Mammary microvascular endothelial cell (primary cell): Measurements from ENCODE around the genes CT45A3, HTATSF1 and LDOC1.

- RAMPAGE, long total RNA, result no peak
These were observed 22.9 kb upstream of the ETDC start for GRCh38 chrX:135286198-135286882.

- RAMPAGE, long total RNA, result no peak
These were observed 12.0 kb downstream of the ZNF75D start for GRCh38 chrX:135331837-135332286.

DNA sequence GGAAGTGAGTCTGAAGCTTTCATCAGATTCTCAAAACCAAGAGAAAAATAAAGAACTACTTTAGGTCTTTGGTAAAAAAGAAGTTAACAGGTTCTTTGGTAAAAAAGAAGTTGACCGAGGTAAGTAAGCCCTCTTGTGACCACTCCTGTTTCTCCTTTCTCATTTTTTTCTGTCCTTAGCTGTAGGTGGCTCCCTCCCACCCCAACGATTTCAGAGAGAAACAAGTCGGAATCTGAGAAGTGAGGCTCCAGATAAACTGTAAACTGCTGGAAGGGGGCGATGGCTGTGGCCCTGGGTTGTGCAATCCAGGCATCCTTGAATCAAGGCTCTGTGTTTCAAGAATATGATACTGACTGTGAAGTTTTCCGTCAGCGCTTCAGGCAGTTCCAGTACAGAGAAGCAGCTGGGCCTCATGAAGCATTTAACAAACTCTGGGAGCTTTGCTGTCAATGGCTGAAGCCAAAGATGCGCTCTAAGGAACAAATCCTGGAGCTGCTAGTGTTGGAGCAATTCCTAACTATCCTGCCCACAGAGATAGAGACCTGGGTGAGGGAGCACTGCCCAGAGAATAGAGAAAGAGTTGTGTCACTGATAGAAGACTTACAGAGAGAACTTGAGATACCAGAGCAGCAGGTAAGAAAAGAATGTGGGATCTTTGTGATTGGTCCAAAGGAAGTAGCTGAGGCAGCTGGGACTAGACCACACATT lies 2.4 kb downstream of the ZNF449 start:
- RAMPAGE, long total RNA, result no peak

DNA sequence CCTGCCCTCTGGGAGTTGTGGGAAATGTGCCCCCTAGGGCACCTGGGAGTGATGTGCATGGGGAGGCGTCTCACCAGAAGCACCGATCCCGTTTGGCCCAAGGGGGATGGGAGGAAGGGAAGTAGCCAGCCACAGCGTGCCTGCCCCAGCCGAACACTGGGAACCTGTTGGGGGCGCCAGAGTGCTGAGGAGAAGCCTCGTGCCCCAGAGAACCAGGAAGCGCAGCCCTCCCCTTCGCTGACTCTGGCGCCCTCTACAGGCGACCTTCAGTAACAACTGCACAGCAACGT lies at the start of gene CT45A3:
Gene CT45A3, minus strand, starts transcription at position 158 of the 290 bp plus-strand sequence.
- RAMPAGE, long total RNA, result no peak

DNA sequence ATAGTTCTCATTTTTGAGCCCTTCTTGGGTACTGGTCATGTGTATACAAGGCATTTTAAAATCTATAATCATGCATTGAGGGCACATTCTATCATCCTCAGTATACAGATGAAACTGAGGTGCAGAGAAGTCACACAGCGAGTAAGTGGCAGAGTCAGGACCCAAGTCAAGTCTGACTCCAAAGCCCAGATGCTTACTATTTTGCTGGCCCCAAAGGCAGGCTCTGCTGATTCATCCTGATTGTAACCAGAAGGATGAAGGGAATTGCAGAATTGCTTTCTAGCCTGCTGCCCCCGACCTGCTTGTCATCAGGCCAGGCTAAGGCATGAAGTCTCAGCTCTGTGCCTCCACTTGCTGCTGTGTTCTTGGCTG lies 62.7 kb downstream of the SLC9A6 start:
- RAMPAGE, long total RNA, result no peak

GRCh38 chrX:136064996-136065634 lies 79.9 kb downstream of the SLC9A6 start:
- RAMPAGE, long total RNA, result no peak

DNA sequence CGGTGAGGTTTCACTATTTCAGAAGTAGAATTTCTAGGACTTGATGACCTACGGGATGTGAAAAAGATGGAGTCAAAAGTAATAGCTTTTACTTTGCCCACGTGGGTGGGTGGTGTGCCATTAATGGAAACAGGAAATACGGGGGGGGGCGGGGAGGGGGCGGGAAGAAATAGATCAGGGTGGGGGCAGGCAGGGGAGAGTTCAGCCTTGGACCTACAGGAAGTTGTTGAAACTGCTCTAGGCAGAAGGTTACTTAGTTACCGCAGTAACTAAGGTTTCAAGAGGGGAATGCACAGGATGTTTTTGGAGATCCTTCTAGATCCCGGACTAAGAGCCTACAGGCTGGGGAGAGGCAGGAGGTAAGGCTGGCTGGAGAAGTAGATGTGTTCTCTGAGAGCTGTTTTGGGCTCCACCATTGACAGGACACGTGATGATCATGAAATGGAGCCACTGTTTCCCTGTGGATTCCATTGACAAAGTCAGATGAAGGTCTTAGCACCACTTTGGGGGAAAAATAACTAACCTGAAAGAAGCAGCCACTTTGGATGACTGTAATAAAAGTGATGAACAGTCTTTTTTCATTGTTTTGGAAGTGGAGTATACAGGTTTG lies 53.0 kb upstream of the FHL1 start:
- RAMPAGE, long total RNA, result no peak

- RAMPAGE, long total RNA, result no peak
These were observed 27.5 kb upstream of the FHL1 start for GRCh38 chrX:136169100-136170080.

DNA sequence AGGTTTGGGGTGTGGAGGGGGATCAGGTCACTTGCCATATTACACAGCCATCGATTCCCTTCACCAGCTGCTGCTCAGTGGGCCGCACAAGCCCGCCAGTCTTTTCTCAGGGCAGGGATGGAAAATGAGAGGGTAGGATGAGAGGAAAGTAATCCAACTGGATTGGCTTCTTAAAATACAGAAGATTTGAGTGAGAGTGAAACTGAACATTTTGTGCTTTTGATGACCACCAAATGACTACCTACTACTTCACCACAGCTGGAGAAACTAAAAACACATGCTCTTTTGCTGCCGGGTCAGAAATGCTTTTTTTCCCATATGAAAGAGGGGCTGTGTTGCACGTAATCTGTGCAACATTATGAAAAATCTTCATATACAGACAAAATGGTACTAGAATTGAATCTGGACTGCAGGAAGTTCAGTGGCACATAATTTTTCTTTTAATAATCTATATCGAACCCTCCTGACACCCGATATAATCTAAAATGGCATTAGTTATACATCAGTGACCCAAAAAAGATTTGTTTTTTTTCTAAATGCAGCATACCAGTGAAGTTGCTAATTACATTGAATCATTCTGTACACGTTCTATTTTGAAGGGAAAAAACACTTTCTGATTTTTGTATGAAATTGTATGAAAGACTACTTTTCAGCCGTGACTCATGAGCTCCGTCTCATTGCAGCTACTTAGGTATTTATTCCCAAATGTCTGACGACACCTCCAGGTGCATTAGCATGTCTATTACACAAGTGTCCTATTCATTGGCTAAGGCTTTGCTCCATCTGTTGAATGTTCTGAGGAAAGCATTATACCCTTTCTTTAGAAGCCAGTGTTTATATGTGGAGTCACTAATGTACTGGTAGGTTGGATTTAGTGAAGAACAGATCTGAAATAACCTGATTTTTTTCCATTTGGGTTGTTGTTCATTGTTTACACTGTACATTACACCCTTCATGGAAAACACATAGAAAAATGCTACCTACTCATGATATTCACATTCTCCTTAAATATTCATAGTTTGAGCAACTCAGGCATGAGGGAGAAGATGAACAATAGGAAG lies 2.3 kb downstream of the FHL1 start:
- RAMPAGE, long total RNA, result no peak

DNA sequence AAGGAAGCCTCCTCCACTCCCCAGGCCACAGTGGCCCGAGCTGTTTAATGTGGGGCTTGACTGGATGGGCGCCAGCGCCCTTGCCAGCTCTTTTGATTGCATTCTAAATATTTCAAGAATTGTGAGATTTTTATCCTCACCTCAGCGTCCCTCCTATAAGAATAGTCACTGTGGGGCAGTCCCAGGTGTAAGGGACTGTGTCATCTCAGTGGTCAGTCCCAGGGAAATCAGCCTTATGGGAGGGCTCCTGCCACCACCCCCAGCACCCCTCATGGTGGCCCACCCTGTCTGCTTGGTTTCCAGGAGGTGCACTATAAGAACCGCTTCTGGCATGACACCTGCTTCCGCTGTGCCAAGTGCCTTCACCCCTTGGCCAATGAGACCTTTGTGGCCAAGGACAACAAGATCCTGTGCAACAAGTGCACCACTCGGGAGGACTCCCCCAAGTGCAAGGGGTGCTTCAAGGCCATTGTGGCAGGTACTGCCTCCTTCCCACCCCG lies 9.9 kb downstream of the FHL1 start:
- RAMPAGE, long total RNA, result no peak

- RAMPAGE, long total RNA, result no peak
These were observed at the start of gene HTATSF1 for GRCh38 chrX:136496683-136497716. Gene HTATSF1, plus strand, starts transcription at chrX:136497592.

DNA sequence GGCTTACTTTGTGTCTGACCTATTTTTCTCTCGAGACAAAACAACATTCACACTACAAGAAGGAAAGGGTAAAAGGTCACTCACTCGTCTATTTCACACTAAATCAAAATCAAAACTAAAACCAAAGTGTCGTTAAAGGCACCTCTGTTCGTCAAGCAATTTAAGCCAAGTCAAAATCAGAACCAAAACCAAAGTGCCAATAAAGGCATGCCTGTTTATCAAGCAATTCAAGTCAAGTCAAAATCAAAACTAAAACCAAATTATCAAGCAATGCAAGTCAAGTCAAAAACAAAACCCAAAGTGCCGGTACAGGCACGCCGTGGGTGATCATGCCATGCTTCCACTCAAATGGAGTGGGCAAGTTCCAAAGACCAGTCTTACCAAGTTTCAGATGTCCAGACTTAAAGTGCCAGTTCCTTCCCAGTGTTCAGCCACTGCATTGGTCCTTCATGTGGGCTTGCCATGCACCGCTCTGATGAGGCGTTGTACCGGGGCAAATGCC lies 55.0 kb upstream of the RBMX start:
- RAMPAGE, long total RNA, result no peak

GRCh38 chrX:136959160-136959821 lies 74.5 kb downstream of the GPR101 start:
- RAMPAGE, long total RNA, result no peak

- RAMPAGE, long total RNA, result no peak
These were observed 335.8 kb upstream of the F9 start for GRCh38 chrX:139194462-139195328.

DNA sequence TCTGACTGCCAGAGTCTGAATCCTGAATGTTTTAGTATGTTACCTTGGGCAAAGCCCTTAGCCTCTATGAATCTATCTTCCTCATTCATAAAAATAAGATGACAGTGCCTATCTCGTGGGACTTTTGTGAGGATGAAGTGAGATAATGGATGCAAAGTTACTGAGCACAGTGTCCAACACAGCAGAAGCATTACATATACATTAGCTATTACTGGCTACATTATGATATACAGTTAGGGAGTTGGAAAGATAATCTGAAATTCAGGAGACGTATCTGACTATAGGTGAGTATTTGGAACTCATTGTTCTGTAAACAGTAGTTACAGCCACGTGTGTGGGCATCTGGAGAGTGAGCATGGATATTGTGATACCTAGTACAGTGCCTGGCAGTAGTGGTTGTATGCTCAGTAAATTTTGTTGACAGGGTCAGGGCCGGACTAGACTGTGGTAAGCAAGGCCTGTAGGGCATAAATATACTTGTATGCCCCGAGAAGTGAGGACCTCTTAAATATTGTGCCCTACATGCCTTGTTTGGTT lies 2.8 kb downstream of the F9 start:
- RAMPAGE, long total RNA, result no peak

DNA sequence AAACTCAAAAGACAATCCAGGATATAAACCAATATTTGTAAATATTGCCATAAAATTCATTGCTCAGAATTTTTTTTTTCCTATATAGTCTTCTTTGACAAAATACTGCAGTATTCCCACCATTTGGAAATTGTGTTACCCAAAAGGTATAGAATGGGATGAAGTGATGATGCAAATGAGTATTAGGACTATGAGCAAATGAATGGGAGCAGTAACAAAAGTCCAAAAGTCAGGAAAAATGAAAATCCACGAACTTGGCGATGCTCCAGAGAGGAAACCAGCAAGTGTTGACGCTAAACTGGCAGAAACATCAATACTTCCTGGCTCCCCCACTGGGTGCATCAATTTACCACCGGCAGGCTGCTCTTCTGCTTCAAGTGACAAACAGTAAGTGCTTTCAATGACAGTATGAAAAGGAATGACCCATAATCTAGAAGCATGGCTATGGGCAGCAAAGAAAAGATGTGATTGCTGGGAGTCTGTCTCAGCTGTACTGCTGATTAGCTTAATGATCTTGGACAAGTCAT lies 8.9 kb downstream of the ATP11C start:
- RAMPAGE, long total RNA, result no peak

- RAMPAGE, long total RNA, result no peak
These were observed 8.0 kb upstream of the CXorf66 start for GRCh38 chrX:139973291-139973779.

DNA sequence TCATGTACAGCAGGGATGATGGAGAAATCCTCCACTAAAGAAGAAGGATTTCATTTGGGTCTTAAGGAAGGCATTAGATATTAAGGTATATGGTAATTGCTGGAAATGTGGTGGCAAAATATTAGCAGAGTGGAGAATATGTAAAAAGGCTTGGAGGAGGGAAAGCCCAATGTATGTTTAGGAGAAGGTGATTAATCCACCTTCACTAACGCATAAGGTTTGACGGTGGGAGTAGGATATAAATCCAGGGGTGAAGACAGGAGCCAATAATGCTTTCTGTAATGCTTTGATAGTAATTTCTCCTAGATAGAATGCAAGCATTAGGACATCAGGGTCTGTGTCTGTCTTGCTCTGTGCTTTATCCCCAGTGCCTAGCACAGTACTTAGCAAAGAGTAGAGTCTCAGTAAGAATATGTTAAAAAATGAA lies 21.1 kb upstream of the ENSG00000230707 start:
- RAMPAGE, long total RNA, result no peak

DNA sequence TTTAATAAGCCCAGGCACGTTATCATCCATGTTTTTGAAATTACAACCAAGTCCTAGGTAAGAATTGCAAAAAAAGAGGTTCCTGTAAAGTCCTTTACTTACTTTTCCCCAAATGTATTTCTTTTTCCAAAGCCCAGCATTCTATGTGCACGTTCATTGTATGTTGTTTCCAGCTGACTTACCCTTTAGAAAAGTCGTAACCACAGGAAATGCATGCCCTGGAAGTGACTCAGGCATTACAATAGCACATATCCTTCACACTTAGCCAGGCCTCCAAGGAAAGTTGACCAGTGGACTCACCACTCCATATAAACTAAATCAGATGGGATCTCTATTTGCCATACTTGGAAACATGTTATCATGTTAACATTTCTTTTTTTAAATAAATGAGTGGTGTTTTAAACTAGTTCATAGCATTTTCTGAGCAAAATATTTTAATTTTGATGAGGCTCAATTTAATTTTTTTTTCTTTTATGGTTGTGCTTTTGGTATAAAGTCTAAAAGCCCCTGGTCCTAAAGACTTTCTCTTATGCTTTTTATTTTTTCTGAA lies 183.7 kb downstream of the ENSG00000230707 start:
- RAMPAGE, long total RNA, result no peak

GRCh38 chrX:141176580-141177654 lies at the start of gene LDOC1:
Gene LDOC1, minus strand, starts transcription at chrX:141177129.
- RAMPAGE, long total RNA, result start-site peak on the minus strand at chrX:141177037-141177136, 316 and 204 reads in 2 replicates